Subcutaneous adipose tissue (tissue), 3 donors: Measurements from ENCODE around the genes FFAR1, PROSER3, WDR62 and ZNF566.

GRCh38 chr19:35347384-35347978, at the start of gene FFAR1:
Gene FFAR1 (plus strand): TSS chr19:35347902.
- PRO-cap = no peak
- RAMPAGE, long total RNA, 3 experiments = no peak in any of the 3 experiments

DNA sequence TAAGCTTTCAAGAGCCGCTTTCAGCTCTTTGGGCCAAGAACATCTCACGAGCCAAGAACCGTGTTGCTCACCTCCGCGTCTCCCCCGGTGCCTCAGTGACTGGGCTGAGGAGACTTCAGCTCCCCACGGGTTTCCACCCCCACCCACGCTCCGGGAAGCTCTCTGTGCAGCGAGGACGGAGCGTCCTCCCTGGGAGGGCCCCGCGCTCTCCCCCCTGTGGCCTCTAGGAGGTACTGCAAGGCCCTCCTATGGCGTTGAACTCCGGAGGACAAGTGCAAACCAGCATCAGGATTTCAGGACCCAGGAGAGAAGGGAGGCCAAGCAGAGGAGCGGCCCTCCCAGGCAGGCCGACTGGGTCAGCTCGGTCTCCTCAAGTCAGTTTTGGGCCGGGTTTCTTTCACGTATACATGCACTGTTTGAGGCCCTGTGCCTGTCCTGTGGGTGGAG, 5.1 kb upstream of the KRTDAP start:
- PRO-cap = no peak
- RAMPAGE, long total RNA, 3 experiments = no peak in any of the 3 experiments

GRCh38 chr19:35534087-35534480, 828 bp downstream of the GAPDHS start:
- PRO-cap = no peak
- RAMPAGE, long total RNA, 3 experiments = no peak in any of the 3 experiments

DNA sequence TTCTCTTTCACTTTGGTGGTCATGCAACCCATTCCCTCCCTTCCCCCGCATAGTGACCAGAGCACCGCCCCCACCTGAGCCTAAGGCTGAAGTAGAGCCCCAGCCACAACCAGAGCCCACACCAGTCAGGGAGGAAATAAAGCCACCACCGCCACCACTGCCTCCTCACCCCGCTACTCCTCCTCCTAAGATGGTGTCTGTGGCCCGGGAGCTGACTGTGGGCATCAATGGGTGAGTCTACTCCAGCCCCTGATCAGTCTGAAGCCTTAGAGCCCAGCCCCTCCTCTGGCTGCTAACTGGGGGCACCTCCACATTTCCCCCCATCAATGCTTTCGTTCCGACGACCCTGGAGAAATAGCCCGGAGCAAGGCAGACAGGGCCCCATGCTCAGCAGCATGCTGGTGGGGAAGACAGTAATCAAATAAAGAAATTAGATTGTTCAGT, 3.5 kb downstream of the GAPDHS start:
- PRO-cap = no peak
- RAMPAGE, long total RNA, 3 experiments = no peak in any of the 3 experiments

- PRO-cap = no peak
- RAMPAGE, long total RNA, 3 experiments = no peak in any of the 3 experiments
These were observed 5.1 kb downstream of the ATP4A start for GRCh38 chr19:35558319-35558711.

DNA sequence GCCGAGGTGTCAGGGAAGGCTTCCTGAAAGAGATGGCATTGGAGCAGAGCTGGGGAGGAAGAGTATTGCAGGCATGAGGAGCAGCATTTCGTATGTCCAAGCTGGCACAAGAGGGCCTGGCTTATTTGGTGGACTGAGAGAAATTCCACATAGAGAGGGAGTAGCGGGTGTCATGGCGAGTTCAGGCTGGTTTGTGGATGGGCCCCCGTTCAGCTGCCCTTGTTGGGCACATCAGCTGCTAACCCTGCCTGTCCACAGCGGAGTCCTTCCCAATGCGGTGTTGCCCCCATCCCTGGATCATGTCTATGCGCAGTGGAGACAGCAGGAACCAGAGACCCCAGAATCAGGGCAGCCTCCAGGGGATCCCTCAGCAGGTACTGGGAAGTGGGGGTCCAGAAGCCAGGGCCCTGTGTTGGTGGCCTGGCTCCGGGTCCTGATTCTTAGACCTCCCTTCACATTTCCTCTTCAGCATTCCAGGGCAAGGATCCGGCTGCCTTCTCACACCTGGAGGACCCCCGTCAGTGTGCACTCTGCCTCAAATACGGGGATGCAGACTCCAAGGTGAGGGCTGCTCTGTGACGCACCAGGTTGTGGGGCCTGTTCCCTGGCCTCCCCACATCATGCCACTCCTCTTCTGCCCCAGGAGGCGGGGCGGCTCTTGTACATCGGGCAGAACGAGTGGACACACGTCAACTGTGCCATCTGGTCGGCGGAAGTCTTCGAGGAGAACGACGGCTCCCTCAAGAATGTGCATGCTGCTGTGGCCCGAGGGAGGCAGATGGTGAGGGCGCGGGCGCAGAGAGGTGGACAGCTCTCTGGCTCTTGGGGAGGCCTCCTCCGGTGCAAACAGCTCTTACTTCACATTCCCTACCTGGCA, 11.0 kb downstream of the KMT2B start:
- PRO-cap = no peak
- RAMPAGE, long total RNA, 3 experiments = no peak in any of the 3 experiments

GRCh38 chr19:35745749-35746228, 338 bp downstream of the PSENEN start:
- PRO-cap = no peak
- RAMPAGE, long total RNA, 3 experiments = no peak in any of the 3 experiments

DNA sequence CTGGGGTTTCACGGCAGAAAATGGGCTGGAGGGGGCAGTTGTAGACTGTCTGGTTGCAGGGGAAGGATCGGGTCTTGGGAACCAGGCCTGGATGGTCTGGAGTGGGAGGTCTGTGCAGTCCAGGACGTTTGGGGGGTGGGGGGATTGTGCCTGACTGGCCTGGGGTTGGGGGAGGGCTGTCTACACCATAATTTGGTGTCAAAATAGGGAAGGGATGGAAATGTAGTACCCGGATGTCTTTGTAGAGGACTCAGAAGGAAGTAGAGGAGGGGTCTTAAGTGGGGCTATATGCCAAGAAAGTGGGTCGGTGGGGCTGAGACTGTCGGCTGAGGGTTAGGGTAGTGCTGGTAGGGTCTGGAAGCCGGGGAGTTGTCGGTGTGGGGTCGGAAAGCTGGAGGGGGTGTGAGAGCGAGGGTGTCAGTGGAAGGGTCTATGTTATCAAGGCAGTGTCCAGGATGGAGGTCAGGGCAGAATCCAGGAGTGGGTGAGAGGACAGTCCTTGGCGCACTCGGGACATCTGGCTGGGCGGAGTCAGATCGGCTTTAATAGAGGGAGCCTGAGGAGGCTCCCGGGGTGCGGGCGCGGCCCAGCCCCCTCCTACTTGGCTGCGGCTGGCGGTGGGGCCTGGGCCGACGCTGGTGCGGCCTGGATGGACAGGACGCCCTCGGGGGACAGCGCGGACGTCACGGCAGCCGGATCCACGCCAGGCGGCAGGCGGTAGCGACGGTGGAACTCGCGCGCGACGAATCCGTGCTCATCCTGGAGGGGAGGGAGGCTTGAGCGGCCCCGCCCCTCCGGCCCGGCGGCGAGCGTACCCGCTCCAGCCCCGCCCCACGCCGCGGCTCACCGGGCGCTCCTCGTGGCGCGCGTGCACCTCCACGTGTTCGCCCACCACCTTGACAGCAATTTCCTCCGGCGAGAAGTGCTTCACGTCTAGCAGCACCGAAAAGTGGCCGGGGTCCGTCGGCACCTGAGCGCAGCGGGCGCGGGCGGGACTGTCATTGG, 1.6 kb downstream of the HSPB6 start:
- PRO-cap = bidirectional peak, plus-strand start at position 899 of the sequence, minus-strand start at position 519 of the sequence
- RAMPAGE, long total RNA, 3 experiments = start-site peak on the plus strand in 1 of 3 experiments, centred at position 284 of the sequence, 16 reads per replicate

GRCh38 chr19:35755930-35756161, 983 bp downstream of the HSPB6 start:
- PRO-cap = bidirectional peak, plus-strand start at chr19:35755999, minus-strand start at chr19:35755998
- RAMPAGE, long total RNA, 3 experiments = no peak in any of the 3 experiments

DNA sequence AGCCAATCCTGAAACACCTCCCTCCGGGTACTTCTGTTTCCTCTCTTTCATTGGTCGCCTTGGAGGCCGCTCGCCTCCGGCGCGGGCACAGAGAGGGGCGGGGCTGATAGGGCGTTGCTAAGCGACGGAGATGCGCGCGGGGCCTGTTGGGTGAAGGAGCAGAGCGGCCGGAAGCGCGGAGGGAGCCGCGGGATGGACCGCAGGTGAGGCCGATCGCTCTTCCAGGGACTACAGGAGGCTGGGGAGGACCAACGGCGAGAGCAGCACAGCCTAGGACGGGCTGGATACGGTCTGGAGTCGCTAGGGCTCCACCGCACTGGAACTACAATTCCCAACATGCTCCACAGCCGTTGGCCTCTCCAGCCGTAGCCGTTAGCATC, at the start of gene PROSER3:
Gene PROSER3 (plus strand): TSS at position 153 of the 380 bp plus-strand sequence.
- PRO-cap = bidirectional peak, plus-strand start at position 172 of the sequence, minus-strand start outside the sequence
- RAMPAGE, long total RNA, 3 experiments = start-site peak on the plus strand in 3 of 3 experiments, centred at positions 148 to 159 of the sequence, 13 to 39 reads per replicate

- PRO-cap = no peak
- RAMPAGE, long total RNA, 3 experiments = no peak in any of the 3 experiments
These were observed 8.5 kb downstream of the NPHS1 start for GRCh38 chr19:35843662-35844252.

- PRO-cap = no peak
- RAMPAGE, long total RNA, 3 experiments = no peak in any of the 3 experiments
These were observed 4.4 kb downstream of the KIRREL2 start for GRCh38 chr19:35861016-35861636.

GRCh38 chr19:36017649-36018007, 3.6 kb upstream of the ALKBH6 start:
- PRO-cap = no peak
- RAMPAGE, long total RNA, 3 experiments = no peak in any of the 3 experiments

- PRO-cap = bidirectional peak, plus-strand start at chr19:36054900, minus-strand start at chr19:36054777
- RAMPAGE, long total RNA, 3 experiments = start-site peak on the plus strand in 1 of 3 experiments, at chr19:36054913-36054963 at its widest, 6 reads per replicate
These were observed at the start of gene WDR62 for GRCh38 chr19:36054835-36055438. Gene WDR62 (plus strand): TSS chr19:36054897.

GRCh38 chr19:36055439-36055618, 632 bp downstream of the WDR62 start:
- PRO-cap = no peak
- RAMPAGE, long total RNA, 3 experiments = no peak in any of the 3 experiments

DNA sequence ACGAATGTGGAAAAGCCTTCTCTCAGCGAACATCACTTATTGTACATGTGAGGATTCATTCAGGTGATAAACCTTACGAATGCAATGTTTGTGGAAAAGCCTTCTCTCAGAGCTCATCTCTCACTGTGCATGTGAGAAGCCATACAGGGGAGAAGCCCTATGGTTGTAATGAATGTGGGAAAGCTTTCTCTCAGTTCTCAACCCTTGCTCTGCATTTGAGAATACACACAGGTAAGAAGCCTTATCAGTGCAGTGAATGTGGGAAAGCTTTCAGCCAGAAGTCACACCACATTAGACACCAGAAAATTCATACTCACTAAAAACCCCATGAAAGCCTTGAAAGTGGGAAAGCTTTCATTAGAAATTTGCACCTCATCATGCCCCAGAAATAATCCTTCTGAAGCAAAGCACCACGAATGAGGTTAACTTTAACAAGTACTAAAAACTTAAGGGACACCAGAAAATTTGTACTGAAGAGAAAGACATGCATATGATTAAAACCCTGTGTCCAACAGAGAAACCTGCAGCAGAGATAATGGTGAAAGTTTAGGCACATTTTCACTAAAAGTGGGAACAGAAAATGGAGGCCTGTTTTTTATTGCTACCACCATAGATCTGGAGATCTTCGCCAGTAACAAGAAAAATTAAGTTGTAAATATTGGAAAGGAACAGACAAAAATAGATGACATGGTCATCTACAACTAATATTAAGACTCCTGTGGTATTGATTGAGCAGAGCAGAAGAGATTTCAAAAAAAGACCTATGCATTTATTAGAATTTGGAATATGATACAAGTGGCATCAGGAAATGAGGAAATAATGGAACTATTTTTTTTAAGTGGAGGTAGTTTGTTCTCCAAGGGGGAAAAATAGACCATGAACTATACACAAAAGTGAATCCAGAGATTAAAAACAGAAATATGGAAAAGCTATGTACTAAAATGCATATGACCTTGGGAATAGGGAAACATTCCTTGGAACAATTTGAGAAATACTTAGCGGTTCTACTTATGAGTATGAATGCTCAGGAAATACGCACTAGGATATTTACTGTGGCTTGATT, 22.4 kb downstream of the ZNF146 start:
- PRO-cap = no peak
- RAMPAGE, long total RNA, 3 experiments = no peak in any of the 3 experiments

GRCh38 chr19:36257233-36258098, 42.6 kb downstream of the ZNF146 start:
- PRO-cap = no peak
- RAMPAGE, long total RNA, 3 experiments = no peak in any of the 3 experiments

- PRO-cap = no peak
- RAMPAGE, long total RNA, 3 experiments = start-site peak on the plus strand in 1 of 3 experiments, at chr19:36266753-36266759 at its widest, 5 reads per replicate
These were observed 51.6 kb downstream of the ZNF146 start for GRCh38 chr19:36266401-36266991.

- PRO-cap = no peak
- RAMPAGE, long total RNA, 3 experiments = no peak in any of the 3 experiments
These were observed 47.8 kb downstream of the ZFP14 start for GRCh38 chr19:36331259-36331610.

GRCh38 chr19:36488640-36489757, at the start of gene ZNF566:
Gene ZNF566 (minus strand): TSS chr19:36489561.
- PRO-cap = unidirectional peak, minus-strand start at chr19:36489282; bidirectional peak, plus-strand start at chr19:36489627, minus-strand start at chr19:36489519
- RAMPAGE, long total RNA, 3 experiments = start-site peak on the minus strand in 1 of 3 experiments, at chr19:36489557-36489561 at its widest, 40 reads per replicate